Myometrial cell (primary cell): ENCODE results near the genes CCKAR and RELL1.

GRCh38 chr4:25235097-25235883 is 1.5 kb downstream of the PI4K2B start:
- RAMPAGE, long total RNA = no peak

GRCh38 chr4:25284790-25284989 is 27.9 kb upstream of the ZCCHC4 start:
- RAMPAGE, long total RNA = no peak

DNA sequence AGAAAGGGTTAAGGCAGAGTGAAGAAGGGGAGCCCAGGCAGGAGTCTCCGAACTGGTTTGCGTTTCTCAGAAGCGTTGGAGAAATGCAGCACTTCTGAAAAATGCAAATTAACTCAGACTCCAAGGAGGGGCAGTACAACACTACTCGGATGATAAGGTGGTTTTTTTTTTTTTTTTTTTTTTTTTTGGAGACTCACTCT is 67.2 kb downstream of the ANAPC4 start:
- RAMPAGE, long total RNA = no peak

GRCh38 chr4:25682062-25682450 is 26.4 kb downstream of the SLC34A2 start:
- RAMPAGE, long total RNA = no peak

DNA sequence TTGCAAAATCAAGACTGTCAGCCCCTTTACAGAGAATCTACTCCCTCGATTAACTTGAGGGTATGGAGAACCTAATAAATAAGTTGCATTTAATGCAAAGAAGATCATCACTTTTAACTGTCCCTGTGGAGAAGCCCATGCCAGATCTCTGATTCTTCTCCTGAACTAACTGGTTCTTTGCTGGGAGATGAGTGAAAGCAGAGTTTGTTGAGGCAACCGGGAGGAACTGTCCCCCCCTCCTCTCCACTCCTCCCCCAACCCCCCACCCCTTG is 137.0 kb downstream of the SMIM20 start:
- RAMPAGE, long total RNA = no peak

DNA sequence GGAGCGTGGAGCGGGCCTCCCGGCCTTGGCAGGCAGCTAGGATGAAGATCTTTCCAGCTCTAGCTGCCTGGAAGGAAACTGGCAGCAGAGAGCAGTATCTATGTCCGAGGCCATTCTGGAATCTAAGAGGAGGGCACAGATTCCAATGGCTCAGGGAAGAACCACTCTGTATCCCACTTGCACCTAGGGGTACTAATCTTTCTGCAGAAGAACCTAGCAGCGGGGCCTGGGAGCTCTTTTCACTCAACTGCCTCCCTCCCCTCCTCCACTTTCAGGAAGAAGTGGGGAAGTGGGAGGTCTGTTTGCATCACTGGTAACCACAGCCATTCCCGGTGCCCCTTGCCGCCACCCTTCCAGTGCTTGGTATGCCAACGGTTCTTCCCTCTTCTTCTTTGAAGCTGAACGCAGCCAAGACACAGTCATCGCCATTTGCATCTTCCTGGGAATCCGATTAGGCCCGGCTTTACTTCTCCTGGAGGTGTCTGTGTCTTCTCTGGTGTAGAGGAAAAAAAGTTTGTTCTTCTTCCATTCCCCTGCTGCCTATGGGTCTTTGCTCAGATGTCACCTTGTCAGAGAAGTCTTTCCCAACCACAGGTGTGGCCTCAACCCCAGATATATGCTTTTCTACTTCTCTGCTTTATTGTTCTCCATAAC is 47.2 kb upstream of the RBPJ start:
- RAMPAGE, long total RNA = no peak

GRCh38 chr4:26274990-26275615 is 45.7 kb upstream of the RBPJ start:
- RAMPAGE, long total RNA = no peak

DNA sequence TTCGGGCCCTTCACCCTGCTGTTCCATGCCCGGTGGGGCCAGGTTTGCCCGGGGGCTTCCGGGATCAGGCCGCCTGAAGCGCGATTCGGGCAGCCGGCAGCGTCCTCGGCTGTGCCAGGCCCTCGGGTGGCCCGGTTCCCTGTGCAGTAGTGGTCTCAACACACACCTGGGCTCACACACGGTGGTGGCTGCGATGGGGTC is 1.0 kb upstream of the RBPJ start:
- RAMPAGE, long total RNA = no peak

- RAMPAGE, long total RNA = no peak
Measured at GRCh38 chr4:26490019-26490674, at the start of gene CCKAR. Gene CCKAR (minus strand): TSS chr4:26490484.

- RAMPAGE, long total RNA = no peak
Measured at GRCh38 chr4:26584210-26584898, 470 bp downstream of the TBC1D19 start.

DNA sequence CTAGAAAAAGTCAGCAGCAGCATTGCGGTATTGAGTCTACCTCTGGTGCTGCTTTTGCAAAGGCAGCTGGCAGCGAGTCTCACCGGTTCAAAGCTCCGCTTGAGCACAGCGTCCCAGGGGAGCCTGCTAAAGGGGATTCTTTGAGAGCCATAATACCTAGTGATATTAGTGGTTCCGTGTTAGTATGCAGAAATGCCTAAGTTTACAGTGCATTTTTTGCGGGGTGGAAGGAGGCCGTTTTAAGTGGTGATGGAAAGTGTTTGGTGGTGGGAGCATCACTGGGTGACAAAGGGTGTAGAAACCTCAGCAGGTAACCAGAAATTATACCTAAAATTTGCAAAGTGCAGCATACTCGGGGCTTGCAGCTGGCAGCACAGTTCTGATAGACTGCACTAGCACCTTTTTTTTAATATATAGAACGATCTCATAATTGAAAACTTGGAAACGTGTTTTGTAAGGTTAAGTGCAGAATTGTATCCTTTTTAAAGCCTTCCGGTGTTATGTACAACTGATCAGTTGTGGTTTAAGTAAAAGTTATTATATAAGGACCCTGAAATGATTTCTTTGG is 1.2 kb downstream of the STIM2 start:
- RAMPAGE, long total RNA = no peak

DNA sequence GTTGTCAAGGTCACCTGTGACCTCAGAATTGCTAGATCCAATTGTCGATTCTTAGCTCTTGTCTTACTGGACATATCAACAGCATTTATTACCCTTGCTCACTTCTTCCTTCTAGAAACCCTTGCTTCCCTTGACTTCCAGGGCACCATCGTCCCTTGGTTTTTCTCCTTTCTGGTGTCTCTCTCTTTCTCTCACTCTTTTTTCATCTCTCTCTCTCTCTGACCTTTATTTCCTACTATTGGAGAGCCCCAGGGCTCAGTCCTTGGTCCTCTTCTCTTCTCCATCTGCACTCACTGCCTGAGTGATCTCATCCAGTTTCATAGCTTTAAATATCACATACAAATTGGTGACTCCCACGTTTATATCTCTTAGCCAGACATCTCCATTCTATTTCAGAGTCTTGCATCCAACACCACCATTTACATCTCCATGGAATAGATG is 387.9 kb downstream of the STIM2 start:
- RAMPAGE, long total RNA = no peak

- RAMPAGE, long total RNA = no peak
Measured at GRCh38 chr4:30717132-30718033, 2.8 kb upstream of the PCDH7 start.

DNA sequence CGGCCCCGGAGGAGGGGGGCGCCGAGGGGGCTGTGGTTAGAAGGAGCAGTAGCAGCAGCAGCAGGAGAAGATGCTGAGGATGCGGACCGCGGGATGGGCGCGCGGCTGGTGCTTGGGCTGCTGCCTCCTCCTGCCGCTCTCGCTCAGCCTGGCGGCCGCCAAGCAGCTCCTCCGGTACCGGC is 1.1 kb downstream of the PCDH7 start:
- RAMPAGE, long total RNA = no peak

- RAMPAGE, long total RNA = no peak
Measured at GRCh38 chr4:35746342-35746880, 497.9 kb downstream of the ARAP2 start.

DNA sequence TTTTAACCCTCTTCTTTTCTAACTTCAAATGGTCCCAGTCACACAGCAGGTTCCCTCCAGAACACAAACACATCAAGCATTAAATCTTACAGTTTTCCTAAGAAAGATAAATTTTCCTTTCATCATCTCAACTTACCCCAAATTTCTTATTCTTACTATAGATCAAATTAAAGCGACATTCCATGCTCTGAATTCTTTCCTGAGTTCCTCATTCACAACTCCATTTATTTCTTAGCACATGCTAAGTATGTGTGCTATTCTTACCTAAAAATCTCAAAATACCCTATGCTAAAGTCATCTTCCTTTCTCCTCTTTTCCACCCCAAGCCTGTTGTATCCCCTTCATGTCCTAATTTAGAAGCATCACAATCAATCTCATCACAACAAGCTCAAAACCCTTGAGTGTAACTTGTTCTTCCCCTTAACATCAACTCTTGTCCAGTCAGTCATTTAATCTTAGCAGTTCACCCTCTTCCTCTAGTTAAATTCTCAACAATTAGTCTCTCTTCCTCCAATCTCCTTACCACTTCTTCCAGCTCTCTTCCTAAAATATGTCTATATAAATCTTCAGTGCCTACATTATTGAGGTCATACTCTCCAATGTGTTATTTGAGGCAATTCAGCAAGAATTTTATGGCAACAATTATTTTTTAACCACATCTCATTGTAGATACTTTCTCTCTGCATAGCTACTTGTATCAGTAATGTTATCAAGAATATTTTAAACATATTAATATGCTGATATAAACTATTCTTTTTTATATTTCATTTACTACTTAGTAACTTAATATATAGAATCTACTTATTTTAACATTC is 95.2 kb downstream of the ARAP2 start:
- RAMPAGE, long total RNA = no peak

DNA sequence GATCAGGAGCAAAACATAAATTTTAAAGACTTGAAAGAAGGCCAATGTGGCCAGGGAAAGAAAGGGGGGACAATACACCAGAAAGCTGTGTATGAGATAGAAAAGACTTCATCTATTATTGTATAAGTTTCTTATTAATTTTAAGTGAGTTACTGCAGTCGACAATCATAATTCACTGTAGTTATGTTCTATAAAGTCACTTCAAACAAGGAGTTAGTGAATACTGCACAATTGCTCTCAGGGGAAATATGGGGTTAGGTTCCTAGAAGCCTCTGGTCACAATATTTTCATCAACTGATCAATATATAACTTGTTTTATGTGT is 107.7 kb downstream of the C4orf19 start:
- RAMPAGE, long total RNA = no peak

DNA sequence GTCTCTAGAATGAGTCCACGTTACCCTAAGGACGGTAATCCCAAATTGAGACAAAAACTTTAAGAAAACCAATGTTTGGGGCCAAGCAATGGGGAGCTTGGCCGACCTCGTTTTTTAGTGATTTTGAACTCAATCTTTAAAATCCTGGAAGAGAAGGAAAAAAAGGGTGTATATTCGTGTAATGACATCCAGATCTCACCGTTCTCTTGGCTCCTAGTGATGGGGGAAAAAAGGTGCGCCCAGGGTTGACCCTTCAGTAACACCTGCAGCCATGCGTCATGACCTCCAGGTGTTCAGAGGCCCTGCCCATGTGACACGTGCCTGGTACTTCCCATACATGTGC is 90.4 kb downstream of the RELL1 start:
- RAMPAGE, long total RNA = no peak

GRCh38 chr4:37666431-37667222 is 19.5 kb downstream of the RELL1 start:
- RAMPAGE, long total RNA = no peak

DNA sequence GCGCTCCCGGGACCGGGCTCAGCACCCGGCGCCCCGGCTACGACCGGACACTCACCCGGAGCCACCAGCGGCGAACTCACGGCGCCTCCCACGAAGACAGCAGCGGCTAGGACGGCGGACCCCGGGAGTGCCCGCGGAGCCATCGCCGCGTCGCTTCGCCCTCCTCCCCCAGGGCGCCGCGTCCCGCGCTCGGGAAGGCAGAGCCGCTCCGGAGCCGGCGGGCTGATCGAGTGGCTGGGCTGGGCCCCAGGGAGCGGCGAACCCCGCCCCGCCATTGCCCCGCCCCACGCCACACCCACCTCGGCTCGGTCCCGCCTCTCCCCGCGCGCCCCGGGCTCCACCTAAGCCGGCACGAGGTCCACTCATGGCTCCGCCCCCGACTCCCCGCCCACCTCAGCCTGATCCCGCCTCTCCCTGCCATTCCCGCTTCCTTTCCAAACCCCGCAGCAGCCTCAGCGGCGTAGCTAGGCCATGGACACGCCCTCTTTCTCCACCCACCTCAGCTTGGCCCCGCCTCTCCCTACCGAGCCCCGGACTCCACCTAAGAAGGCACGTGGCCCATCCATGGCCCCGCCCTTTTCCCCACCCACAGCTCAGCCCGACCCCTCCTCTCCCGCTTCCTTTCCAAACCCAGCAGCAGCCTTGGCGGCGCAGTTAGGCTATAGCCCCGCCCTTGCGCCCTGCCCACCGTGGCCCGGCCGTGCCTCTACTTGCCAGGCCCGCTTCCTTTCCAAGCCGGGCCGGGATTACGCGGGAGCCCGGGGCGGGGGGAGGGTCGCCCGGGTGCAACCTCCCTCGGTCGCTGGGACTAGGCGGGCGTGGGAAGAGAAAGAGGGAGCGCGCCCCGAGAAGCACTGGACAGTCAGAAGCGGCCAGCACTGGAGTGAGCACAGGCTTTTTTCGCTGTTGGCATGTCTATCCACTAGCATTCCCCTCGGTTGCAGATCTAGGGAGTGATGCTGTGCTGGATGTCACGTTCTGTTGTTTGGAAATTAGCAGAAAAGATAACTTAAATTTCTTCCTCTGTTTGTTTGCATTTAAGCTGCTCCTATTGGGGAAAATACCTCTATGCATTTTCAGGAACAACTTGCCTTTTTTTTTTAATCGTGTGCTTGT is at the start of gene RELL1:
TSS of gene RELL1 (minus strand) at position 232 of the 1,116 bp plus-strand sequence.
- RAMPAGE, long total RNA = start-site peak on the minus strand centred at position 203 of the sequence, 68 bp wide, 137 and 564 reads in 2 replicates